ENCODE measurements around a stretch of chr13.

DNA sequence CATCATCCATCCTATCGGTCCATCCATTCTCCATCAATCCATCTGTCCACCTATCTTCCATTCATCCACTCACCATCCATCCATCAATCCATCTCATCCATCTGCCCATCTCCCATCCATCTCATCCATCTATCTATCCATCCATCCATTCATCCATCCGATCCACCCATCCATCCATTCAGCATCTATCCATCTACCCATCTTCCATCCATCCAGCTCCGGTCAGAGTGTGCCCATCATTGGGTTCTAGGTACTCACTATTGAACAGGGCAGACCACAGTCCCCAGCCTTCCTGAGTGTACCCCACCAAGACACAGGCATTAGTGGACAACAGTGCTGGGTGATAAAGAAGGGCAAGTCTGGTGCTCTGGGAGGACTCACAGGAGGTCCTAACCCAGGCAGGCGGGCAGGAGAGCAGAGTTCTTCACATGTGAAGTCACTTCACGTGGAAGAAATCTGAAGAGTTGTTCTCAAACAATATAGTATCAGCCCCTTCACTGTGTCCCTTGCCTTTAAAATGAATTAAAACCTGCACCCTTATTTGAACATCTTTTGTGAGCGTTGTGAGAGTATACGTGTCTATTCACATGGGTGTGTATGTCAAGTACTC, 75.4 kb downstream of the SLC7A1 start:
- PRO-cap, result no peak

GRCh38 chr13:29548436-29549151, 46.9 kb downstream of the SLC7A1 start:
- PRO-cap, result bidirectional peak, plus-strand start at chr13:29548959, minus-strand start at chr13:29548673

- PRO-cap, result unidirectional peak, minus-strand start at chr13:29677068
Measured at GRCh38 chr13:29676962-29677231, 81.4 kb upstream of the SLC7A1 start.

DNA sequence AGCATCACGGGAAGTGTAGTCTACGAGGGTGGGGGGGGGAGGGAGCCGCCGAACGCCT, 136 bp upstream of the UBL3 start:
- PRO-cap, result no peak

- PRO-cap, result no peak
Measured at GRCh38 chr13:30112901-30113255, 194.5 kb downstream of the KATNAL1 start.

GRCh38 chr13:30147813-30148556, 159.4 kb downstream of the KATNAL1 start:
- PRO-cap, result no peak

GRCh38 chr13:30346243-30346801, 39.0 kb upstream of the KATNAL1 start:
- PRO-cap, result no peak

DNA sequence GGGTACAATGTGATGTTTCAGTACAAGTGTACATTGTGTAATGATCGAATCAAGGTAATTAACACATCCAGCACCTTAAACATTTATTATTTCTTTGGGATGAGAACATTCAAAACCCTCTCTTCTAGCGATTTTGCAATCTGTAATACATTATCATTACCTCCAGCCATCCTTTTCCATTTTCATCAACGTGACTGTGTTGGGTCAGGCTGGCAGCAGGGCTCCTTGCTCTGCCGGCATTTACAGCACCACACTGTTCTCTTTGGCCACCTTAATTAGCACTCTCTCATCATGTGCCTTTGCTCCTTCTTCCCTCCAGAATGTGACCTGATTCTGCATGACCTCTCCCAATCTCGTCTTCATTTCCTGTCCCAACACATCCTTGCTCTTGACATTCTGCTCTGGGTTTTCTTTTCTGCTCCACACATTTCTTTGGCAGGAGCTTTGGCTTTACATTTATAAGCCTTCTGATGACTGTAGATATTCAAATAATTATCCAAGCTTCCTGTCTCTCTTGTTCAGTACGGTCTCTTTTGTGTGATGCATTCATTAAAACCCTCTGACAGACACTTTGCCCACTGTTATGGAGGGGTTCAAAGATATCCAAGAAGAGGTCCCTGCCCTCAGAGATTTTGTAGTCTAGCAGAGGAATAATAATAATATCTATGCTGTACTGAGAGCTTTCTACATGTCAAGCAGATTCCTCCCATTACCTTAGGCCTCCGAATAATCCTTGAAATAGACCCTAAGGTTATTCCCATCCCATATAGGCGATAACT, 56.8 kb upstream of the UBE2L5 start:
- PRO-cap, result no peak

DNA sequence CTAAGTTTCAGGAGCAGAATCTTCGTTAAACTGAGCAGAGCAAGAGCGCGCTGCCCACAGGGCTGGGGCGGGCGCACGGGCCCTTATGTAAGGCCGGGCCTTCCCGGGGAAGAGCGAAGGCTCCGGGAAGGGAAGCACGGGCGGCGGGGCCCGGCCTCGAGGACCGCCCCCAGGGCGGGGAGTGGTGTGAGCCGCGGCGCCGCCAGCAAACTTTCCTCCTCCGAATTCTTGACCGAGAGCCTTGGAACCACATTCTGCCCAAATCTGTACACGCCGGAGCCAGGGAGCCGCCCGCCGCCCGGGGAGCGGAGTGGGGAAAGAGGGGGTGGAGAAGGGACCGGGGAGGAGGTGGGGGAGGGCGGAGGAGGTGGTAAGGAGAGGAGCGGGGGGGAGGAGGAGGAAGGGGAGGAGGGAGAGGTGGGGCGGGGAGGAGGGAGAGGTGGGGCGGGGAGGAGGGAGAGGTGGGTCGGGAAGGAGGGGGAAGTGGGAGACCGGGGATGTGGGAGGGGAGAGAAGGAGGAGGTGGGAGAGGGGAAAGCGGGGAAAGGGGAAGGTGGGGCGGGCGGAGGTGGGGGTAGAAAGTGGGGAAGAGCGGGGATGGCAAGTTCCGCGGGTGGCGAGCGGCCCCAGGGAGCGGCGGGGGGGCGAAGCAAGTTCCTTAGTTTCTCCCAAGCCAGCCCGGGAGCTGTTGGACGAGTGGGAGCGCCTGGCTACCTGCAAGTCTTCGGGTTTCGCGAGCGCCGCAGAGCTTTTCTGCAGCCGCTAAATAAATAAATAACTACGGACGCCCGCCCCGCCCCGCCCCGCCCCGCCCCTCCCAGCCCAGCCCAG, 575 bp upstream of the UBE2L5 start:
- PRO-cap, result bidirectional peak, plus-strand start at position 156 of the sequence, minus-strand start at position 179 of the sequence; unidirectional peak, minus-strand start at position 312 of the sequence; bidirectional peak, plus-strand start outside the sequence, minus-strand start at position 726 of the sequence

- PRO-cap, result no peak
Measured at GRCh38 chr13:30457072-30458072, 8.4 kb downstream of the HMGB1 start.

DNA sequence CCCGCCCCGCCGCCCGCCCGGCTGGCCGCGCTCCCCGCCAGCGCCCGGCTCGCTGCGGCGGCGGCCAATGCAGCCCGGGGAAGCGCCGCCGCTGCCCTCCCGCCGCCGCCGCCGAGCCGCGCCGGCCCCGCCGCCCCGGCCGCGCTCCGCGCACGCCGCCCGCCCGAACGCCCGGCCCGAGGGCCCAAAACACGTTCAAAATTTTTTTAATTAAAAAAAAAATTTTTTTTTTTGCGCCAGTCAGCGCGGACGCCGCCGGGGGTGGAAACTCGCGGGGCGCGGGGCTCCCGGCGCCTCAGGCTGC, 497 bp downstream of the HMGB1 start:
- PRO-cap, result bidirectional peak, plus-strand start at position 239 of the sequence, minus-strand start outside the sequence

GRCh38 chr13:30466038-30466789, 478 bp upstream of the HMGB1 start:
- PRO-cap, result bidirectional peak, plus-strand start at chr13:30466108, minus-strand start at chr13:30465933; unidirectional peak, plus-strand start at chr13:30466371

DNA sequence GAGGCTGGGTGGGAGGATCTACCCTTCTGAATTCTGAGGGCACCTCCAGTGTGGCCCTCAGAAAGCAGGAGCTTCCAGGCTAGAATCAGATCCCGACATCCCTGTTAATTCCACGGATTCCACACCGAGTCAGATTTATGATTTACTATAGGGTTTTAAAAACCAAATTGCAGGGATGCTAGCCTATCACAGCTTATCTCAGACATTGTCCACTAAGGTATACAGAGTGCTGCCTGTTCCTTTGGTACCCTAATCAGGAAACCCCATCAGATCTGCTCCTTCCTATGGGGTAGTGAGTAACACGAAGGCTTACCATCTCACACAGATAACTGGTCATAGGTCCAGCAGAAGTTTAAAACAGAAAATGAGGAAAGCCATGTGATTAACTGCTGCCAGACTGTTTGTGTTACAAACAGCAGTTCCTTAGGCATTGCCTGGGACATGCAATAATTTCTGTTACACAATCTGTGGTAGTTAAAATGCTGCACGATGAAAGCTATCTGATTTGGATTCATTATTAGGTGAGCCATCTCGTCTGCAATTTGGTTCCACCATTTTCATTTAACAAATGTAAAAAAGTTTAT, 53.5 kb upstream of the ALOX5AP start:
- PRO-cap, result no peak

- PRO-cap, result bidirectional peak, plus-strand start at chr13:30690727, minus-strand start at chr13:30690745
Measured at GRCh38 chr13:30689996-30691331, 44.9 kb upstream of the ALOX5AP start.

DNA sequence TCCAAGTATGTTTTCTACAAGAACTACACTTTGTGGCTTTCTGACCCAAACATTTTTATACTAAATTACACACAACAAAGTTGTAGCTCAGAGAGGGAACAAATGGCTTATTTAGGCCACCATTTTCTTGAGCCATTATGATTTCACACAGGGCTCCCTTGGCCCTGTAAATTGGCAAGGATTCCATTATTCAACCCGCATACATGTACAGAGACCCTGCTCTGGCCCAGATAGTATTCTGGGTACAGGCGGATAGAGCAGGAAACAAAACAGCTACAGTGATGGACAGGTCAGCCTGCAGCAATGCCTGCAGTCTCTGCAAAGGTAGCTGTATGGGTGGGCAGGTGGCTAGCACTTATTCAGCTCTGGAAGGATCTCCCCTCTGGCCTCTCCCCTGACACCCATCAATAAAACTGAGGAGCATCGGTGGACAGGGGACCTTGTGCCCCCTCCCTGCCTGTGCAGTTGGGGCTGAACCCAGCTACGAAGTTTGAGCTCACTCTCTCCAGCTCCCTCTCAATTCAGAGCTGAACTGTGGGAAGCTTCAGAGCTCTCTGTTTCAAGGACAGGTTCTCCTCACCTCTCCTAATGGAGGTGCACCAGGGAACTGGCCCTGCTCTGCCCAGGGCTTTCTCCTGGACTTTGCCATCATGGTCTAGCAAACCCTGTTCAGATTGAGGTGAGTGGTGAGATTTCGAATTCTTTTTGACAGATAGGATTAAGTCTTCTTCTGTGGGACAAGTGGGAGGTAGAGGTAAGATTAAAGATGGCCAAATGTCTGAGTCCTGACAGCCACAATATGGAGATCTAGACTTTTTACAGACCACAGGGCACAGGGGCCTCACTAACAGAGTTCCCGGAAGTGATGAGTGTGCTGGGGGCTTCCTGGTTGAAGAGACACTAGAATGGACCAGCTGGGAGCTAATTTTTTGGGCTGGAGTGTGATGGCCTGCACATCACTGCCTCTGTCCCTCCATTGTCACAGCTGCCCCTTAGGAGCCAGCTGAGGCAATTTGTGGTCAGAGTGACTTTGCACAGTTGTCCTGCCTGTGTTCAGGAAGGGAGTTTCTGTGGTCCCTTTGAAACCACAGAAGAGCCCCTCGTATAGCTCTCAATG, 1.7 kb downstream of the ALOX5AP start:
- PRO-cap, result no peak

- PRO-cap, result no peak
Measured at GRCh38 chr13:30737842-30738493, 2.6 kb downstream of the ALOX5AP start.

GRCh38 chr13:30880560-30881311, 25.3 kb upstream of the MEDAG start:
- PRO-cap, result no peak

- PRO-cap, result no peak
Measured at GRCh38 chr13:31286590-31287471, 87.1 kb downstream of the B3GLCT start.

- PRO-cap, result no peak
Measured at GRCh38 chr13:31654936-31655331, 84.4 kb upstream of the RXFP2 start.

DNA sequence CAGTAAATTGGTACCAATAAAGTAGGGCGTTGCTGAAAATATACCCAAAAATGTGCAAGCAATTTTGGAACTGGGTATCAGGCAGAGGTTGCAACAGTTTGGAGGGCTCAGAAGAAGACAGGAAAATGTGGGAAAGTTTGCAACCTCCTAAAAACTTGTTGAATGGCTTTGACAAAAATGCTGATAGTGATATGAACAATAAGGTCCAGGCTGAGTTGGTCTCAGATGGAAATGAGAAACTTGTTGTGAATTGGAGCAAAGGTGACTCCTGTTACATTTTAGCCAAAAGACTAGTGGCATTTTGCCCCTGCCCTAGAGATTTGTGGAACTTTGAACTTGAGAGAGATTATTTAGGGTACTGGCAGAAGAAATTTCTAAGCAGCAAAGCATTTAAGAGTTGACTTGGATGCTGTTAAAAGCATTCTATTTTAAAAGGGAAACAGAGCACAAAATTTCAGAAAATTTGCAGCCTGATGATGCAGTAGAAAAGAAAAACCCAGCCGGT, 47.9 kb upstream of the FRY start:
- PRO-cap, result no peak